Skeletal muscle tissue (tissue), 7 donors: ENCODE measurements around a stretch of chr1.

GRCh38 chr1:46361493-46362113 lies 21.0 kb downstream of the NSUN4 start:
- PRO-cap, 3 experiments: no peak in any of the 3 experiments
- RAMPAGE, long total RNA: no peak
- RRBS, 2 experiments: no CpG with 5 or more reads among the region's 7 CpGs

DNA sequence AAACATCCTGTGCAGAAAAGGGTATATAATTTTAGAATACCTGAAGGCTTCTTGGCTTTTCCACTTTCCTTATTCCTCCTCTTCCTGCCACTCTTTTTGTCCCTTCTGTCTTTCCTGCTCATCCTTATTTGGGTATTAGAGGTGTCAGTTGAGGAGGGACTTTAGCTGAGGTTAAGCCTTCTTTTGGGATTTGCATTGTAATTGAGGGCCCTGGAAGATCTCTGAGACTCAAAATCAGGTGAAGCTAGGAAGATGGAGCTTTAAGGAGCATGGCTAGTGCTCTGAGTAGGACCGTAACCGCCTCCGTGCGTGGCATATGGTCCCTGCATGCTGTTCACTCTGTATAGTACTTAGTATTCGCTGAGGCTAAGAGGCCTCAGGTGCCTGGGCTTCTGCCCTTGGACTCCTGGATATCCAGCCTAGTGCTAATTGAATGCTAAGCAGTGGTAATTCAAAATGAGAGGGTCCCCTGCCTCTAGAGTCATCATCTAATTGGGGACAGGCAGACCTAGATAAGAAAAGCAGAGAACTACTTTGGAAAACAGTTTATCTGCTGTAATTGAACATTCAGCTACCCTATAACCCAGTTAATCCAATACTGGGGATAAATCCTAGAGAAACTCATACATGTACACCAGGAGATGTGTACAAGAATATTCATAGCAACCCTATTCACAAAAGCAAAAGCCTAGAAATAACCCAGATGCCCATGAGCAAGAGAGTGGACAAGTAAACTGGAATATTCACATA lies 22.6 kb downstream of the NSUN4 start:
- PRO-cap, 3 experiments: no peak in any of the 3 experiments
- RAMPAGE, long total RNA: no peak
- RRBS, 2 experiments: no CpG with 5 or more reads among the region's 5 CpGs

DNA sequence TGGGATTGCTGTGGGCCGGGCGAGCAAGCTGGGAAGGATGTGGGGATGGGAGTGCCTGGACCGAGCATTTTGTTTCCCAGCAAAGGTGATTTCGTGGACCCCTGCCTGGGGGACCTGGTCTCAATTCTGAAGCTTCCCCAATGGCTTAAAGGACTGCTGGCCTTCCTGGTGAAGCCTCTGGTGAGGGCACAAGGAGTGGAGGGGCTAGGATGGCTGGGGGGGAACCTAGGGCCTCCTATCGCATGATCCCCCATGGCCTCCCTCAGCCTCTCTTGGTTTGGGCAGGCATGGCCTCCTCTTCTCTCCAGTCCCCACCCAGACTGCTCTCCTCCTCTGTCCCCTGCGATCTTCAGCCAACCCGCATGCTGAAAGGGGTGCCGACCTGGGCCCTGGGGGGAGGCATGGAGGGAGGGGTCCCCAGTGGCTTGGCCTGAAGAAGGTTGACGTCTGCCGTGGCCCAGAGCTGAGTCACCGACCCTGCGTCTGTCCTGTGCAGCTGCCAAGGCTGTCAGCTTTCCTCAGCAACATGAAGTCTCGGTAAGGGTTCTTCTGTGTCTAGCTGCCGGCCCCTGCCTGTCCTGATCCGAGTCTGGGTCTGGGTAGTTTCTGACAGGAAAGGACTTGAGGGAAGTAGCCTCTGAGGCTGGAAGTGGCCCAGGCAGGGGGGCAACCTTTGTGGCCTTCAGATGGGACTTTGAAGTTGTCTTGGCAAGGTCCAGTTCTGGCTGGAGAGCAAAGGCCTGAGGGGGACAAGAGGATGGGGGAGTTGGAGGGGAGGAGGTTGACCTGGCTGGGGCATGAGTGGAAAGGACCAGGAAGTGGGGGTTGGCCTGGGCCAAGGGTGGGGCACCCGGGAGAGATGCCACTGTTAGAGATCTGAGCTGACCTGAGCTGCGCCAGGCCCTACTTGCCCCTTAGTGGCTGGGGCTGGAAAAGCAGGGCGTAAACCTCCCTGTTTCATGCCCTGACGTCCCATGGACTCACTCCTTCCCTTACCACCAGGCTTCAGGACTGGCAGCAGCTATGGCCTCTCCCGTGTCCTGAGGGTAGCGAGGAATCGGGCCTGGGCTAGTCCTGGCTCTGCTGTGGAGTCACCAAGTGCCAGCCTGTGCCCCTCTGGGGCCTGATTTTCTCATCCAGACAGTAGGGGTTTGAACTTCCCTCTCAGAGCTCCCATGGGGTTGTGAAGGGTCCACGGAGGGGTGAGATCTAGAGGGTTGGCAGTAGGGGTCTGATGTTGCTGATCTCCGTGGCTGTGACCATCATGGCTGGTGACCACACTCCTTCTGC lies 16.6 kb downstream of the FAAH start:
- PRO-cap, 3 experiments: no peak in any of the 3 experiments
- RAMPAGE, long total RNA: no peak
- RRBS, 2 experiments: no CpG with 5 or more reads among the region's 24 CpGs

DNA sequence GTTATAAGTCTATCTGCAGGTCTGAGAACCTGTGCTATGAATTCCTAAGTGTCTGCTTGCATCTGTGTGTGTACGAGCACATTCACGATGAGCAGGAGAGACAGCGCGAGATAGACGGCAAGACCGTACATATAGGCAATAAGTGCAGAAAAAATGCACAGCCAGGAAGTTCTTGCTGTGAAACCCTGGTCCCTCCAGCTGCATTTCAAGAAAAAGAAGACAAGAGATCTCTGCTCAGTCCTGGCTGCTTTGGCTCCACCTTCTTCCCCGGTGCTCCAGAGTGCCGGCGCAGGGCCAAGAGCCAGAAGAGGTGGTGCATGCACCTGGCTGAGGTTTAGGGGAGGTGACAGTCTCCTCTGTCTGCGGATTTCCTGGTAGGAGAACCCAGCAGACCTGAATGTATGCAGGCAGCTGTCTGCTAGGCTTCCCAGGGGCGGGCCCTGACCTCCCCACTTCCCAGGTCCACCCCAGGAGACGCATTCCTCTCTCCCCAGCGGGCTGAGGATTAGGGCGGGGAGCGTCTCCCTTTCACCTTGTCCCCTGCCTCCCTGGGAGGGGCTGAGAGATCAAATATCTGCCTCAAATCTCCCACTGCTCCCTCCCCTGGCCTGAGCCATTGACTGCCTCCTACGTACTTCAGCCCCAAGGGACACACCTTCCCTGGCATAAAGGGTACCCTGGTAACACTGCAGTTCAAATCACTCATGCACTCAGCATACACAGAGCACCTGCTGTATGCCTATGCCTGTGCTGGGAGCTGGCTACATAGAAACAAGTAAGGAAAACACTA lies 18.3 kb downstream of the TMEM275 start:
- PRO-cap, 3 experiments: no peak in any of the 3 experiments
- RAMPAGE, long total RNA: no peak
- RRBS, 2 experiments: no CpG with 5 or more reads among the region's 16 CpGs

DNA sequence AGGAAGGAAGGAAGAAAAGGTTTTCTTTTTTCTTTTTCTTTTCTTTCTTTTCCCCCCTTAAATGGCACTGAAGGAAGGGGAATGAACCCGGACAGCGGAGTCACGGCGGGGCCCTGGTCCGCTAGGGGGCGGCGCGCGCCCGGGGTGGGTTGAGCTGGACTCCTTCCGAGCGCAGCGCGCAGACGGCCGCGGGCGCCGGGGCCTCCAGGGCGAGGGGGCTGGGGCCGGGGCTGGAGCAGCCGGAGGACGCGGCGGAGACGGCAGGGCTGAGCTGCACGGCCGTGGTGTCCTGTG lies 2.5 kb downstream of the TMEM275 start:
- PRO-cap, 3 experiments: peak in 3 of 3 experiments; most common plus-strand start position 181 of the sequence (in 3)
- RAMPAGE, long total RNA: no peak
- RRBS, 2 experiments: 2 to 4% methylated on average over 24 of the region's 28 CpGs

- PRO-cap, 3 experiments: no peak in any of the 3 experiments
- RAMPAGE, long total RNA: no peak
- RRBS, 2 experiments: no CpG with 5 or more reads among the region's 1 CpG
Measured at GRCh38 chr1:46672006-46672317, 308 bp downstream of the TEX38 start.

- PRO-cap, 3 experiments: no peak in any of the 3 experiments
- RAMPAGE, long total RNA: no peak
- RRBS, 2 experiments: no CpG with 5 or more reads among the region's 2 CpGs
Measured at GRCh38 chr1:46799779-46800287, 987 bp downstream of the CYP4B1 start.

- PRO-cap, 3 experiments: no peak in any of the 3 experiments
- RAMPAGE, long total RNA: no peak
- RRBS, 2 experiments: no CpG with 5 or more reads among the region's 8 CpGs
Measured at GRCh38 chr1:46810640-46811366, 12.0 kb downstream of the CYP4B1 start.

GRCh38 chr1:46927735-46928230 lies 13.5 kb downstream of the CYP4A11 start:
- PRO-cap, 3 experiments: no peak in any of the 3 experiments
- RAMPAGE, long total RNA: no peak
- RRBS, 2 experiments: no CpG with 5 or more reads among the region's 2 CpGs

DNA sequence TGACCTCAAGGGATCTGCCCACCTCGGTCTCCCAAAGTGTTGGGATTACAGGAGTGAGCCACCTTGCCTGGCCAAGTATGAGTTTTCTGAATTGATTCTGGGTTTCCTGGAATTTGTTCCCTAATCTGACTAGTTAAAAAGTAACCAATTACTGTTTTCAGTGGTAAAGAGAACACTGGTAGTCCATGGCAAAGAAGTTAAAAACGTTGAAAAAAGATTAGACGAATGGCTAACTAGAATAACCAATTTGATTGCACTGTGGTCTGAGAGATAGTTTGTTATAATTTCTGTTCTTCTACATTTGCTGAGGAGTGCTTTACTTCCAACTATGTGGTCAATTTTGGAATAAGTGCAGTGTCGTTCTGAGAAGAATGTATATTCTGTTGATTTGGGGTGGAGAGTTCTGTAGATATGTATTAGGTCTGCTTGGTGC lies 21.1 kb upstream of the CYP4A11 start:
- PRO-cap, 3 experiments: no peak in any of the 3 experiments
- RAMPAGE, long total RNA: no peak
- RRBS, 2 experiments: no CpG with 5 or more reads among the region's 4 CpGs

GRCh38 chr1:47181342-47181854 lies 8.4 kb downstream of the PDZK1IP1 start:
- PRO-cap, 3 experiments: no peak in any of the 3 experiments
- RAMPAGE, long total RNA: no peak
- RRBS, 2 experiments: no CpG with 5 or more reads among the region's 8 CpGs

DNA sequence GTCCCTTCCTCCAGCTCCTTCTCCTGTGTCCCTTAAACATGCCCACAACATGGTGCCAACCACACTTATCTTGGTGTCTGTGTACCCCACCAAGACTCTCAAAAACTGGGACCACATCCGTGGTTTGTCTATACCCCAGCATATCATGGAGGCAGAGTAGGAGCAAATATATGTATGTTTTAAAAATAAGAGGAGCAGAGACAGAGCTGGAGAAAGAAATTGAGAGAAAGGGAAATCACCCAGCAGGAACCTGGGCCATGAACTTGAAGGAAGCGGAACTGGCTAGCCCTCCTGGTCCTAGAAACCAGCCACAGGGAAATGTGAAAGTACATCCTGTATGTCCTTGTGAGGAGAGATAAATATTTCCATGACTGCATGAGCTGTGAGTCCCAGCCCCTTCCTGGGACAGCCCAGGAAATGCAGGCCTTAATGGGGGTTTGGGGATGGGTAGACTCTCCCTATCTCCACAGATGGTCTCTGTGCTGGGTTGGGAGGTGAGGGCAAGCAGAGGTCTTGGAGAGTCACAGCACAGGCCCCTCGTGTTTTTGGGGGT lies 9.4 kb upstream of the TAL1 start:
- PRO-cap, 3 experiments: no peak in any of the 3 experiments
- RAMPAGE, long total RNA: no peak
- RRBS, 2 experiments: no CpG with 5 or more reads among the region's 3 CpGs

GRCh38 chr1:47560136-47560813 lies 122.4 kb downstream of the FOXD2 start:
- PRO-cap, 3 experiments: no peak in any of the 3 experiments
- RAMPAGE, long total RNA: no peak
- RRBS, 2 experiments: 58% methylated on average over 2 of the region's 8 CpGs; no CpG with 5 or more reads in 1 of the 2 experiments

GRCh38 chr1:47569740-47570174 lies 131.9 kb downstream of the FOXD2 start:
- PRO-cap, 3 experiments: no peak in any of the 3 experiments
- RAMPAGE, long total RNA: no peak
- RRBS, 2 experiments: no CpG with 5 or more reads among the region's 8 CpGs

GRCh38 chr1:47713380-47713687 lies 275.5 kb downstream of the FOXD2 start:
- PRO-cap, 3 experiments: no peak in any of the 3 experiments
- RAMPAGE, long total RNA: no peak
- RRBS, 2 experiments: no CpG with 5 or more reads among the region's 3 CpGs

GRCh38 chr1:47831474-47832060 lies 165.6 kb downstream of the TRABD2B start:
- PRO-cap, 3 experiments: no peak in any of the 3 experiments
- RAMPAGE, long total RNA: no peak
- RRBS, 2 experiments: no CpG with 5 or more reads among the region's 11 CpGs

DNA sequence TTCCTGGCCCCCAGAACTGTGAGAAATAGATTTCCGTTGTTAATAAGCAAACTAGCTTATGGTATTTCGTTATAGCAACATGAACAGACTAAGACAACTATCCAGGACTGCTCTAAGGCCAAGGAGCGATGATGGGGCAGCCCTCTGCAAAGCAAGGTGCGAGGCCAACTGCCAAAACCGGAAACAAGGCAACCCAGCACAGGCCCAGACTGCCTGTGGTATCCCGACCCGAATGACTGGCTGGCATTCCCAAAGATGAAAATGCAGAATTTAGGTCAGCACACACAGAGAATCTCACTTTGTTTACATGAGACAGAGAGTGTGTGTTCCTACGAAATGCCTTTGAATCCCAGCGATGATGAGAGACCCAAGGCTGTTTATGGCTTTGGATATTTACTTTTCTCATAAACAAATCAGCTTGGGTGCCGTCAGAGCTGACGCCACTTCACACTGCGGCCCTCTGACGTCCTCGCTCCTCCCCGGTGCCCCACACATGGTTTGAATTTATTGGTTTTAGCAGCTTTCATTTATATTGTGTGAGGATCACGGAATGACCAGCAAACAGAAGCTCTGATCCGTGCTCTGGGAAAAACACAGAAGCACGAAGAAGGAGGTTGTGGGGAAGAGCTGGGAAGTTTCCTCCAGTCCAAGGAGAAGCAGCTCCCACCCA lies 18.8 kb downstream of the TRABD2B start:
- PRO-cap, 3 experiments: no peak in any of the 3 experiments
- RAMPAGE, long total RNA: no peak
- RRBS, 2 experiments: no CpG with 5 or more reads among the region's 18 CpGs

- PRO-cap, 3 experiments: no peak in any of the 3 experiments
- RAMPAGE, long total RNA: no peak
- RRBS, 2 experiments: no CpG with 5 or more reads among the region's 4 CpGs
Measured at GRCh38 chr1:48494050-48494909, 22.3 kb upstream of the SPATA6 start.

GRCh38 chr1:48677397-48677891 lies 99.2 kb downstream of the BEND5 start:
- PRO-cap, 3 experiments: no peak in any of the 3 experiments
- RAMPAGE, long total RNA: no peak
- RRBS, 2 experiments: no CpG with 5 or more reads among the region's 9 CpGs

DNA sequence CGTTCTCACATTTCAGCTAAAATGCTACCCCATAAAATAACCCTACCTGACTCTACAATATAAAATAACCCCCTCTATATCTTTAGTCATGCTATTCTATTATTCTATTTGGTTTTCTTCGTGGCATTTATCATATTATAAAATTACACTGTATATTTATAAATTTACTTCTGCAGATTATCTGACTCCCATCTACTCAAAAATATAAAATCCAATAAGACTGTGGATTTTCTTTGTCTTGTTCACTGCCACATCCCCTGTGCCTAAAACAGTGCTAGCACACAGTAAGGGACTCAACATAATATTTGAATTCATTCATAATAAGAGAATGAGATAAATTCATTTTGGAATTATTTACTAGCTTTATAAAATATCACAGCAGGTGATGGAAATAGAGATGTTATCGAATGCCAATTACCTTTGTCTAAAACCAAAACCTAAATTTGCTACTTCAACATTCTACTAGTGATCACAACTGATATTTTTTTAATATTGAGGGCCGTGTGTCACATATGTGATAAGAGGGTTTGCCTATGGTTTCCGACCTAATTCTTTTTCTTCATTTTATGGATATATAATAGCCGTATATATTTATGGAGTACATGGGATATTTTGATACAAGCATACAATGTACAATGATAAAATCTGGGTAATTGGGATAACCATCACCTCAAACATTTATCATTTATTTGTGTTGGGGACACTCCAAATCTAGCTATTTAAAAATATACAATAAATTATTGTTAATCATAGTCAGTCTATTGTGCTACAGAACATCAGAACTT lies 117.2 kb downstream of the FAF1 start:
- PRO-cap, 3 experiments: no peak in any of the 3 experiments
- RAMPAGE, long total RNA: no peak
- RRBS, 2 experiments: no CpG with 5 or more reads among the region's 6 CpGs